ENCODE measurements around a stretch of chr11.

- RRBS, result no CpG with 5 or more reads among the region's 10 CpGs
Measured at GRCh38 chr11:126366840-126367481, 11.5 kb downstream of the ST3GAL4 start.

DNA sequence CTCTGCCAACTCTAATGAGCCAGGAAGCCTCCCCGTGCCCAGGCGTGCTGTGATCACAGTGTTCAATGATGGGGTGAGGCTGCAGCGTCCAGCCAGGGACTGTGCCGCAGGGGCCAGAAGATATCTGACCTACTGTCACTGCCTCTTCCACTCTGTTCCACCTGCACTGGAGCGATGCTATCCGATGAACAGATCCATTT lies 18.2 kb downstream of the ST3GAL4 start:
- RRBS, result no CpG with 5 or more reads among the region's 6 CpGs

DNA sequence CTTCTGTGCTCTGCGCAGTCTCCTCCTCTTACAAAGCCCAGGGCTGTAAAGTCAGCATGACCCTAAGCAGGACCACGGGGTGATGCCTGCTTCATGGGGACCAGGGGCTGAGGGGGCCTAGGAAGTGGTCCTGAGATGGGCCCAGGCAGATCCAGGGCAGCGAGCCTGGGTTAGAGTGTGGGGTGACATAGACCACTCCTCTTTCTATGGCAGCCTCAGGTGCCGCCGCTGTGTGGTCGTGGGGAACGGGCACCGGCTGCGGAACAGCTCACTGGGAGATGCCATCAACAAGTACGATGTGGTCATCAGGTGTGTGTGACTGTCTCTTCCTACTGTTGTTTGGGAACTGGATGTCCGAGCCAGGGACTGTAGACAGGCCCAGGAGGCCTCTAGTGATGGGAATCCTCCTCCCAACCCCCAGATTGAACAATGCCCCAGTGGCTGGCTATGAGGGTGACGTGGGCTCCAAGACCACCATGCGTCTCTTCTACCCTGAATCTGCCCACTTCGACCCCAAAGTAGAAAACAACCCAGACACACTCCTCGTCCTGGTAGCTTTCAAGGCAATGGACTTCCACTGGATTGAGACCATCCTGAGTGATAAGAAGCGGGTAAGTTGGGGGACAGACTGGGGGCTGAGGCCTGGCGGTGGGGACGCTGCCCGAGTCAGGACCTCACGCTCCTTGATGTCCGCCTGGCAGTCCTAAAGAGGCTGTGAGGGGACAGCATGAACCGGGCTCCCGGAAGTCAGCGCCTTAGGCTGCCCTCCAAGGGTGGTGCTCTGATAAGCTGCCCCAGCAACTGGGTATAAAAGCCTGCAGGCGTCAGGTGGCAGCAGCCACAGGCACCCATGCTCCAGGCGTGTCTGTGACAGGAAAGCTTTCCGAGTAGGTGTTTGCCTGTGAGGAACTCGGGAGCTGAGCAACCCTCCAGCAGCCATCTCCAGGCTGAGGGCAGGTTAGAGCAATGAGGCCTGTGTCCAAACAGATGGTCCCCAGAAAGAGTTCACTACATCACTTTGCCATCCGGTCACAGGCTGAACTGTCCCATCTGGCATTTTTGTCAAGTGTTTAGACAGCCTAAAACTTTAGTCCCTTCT lies 52.7 kb downstream of the ST3GAL4 start:
- RRBS, result no CpG with 5 or more reads among the region's 29 CpGs

- RRBS, result 16% methylated on average over 3 of the region's 20 CpGs
Measured at GRCh38 chr11:126415580-126416408, 60.3 kb downstream of the ST3GAL4 start.

DNA sequence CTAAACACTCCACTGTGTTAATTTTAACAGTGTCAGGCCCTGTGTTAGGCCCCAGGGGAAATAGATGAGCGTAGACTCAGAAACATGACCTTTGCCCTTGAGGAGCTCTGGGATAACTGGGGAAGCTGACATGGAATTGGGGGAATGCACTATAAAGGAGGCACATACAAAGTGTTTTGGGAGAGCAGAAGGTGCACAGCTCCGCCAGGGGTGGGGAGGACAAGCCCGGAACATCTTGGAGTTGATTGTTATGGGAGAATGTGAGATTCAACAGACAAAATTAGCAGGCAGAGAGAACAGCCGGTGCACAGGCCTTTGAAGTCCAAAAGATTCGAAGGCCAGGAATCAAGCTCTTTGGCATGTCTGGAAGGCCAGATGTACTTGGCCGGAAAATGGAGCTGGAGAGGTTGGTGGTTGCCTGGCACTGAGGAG lies 71.8 kb downstream of the ST3GAL4 start:
- RRBS, result 14% methylated on average over 4 of the region's 6 CpGs

DNA sequence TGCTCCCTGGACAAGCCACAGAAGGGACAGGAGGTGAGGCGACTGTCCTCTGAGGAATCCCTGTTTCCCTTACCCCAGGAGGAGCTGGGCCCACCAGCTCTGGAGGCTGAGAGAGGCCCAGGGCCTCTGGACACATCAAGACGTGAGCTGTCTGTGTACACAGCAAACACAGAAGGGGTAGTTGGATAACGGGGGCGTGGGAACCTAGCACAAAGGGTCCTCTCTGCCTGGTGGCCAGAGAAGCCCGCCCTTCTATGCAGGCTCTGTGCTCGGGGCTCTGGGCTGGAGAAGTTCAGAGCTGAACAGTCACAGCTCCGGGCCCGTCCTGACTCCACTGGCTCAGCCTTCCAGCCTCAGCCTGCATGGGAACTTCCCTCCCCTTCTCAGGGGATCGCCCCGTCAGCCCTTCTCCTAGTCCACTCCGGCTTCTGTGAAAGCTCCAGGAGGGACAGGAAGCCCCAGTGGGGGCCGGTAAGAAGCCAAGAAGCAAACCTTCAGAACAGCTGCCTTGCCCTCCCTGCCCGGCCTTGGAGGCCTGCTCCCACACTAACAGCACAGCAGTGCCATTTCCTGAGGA lies 119.5 kb downstream of the ST3GAL4 start:
- RRBS, result 43% methylated on average over 6 of the region's 13 CpGs

DNA sequence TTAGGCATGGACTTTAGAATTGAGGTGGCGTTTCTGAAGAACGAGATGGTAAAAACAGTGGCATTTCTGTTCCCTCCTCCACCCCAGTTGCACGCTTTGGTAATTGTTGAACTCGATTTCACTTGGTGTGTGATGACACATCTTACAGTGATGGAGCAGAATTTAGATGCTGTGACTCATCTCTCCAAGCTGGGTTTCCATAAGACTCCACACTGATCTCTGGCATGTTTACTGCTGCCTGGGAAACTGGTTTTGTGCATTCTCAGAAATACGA lies 82.8 kb downstream of the KIRREL3 start:
- RRBS, result no CpG with 5 or more reads among the region's 5 CpGs

GRCh38 chr11:128021324-128021852 lies 566.0 kb downstream of the ETS1 start:
- RRBS, result no CpG with 5 or more reads among the region's 5 CpGs

GRCh38 chr11:128161930-128162478 lies 425.4 kb downstream of the ETS1 start:
- RRBS, result no CpG with 5 or more reads among the region's 1 CpG

GRCh38 chr11:128210441-128211035 lies 376.8 kb downstream of the ETS1 start:
- RRBS, result no CpG with 5 or more reads among the region's 1 CpG

DNA sequence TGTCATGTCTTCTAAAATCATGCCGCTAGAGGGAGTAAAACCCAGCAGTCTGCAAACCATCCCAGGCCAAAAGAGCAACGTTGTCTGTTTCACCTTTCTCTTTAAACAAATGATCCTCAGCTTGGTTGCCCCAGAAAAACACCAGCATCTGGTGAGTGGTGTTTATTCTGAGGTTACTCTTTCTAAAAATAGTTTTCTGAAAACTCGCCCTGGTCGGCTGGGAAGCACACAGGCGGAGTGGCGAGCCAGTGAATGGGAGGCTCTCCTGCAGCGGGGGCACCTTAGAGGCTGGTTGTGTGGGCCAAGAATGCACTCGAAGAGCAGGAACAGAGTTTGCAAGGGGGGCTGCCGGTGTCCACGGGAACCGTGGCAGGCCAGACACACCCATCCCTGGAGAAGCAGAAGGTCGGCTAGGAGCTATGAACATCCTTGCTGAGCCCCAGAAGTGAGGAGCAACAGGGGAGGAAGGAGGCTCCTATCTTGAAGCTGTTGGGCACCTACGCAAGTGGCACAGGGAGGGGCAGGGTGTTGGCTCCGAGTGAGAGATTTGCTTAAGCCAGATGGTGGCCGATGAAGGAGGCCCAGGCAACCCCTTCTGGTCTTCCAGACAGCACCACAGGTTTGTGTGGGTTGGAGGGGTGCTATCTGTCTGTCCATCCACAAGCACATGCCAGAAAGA lies 297.0 kb downstream of the ETS1 start:
- RRBS, result no CpG with 5 or more reads among the region's 15 CpGs

GRCh38 chr11:128302299-128303274 lies 284.8 kb downstream of the ETS1 start:
- RRBS, result no CpG with 5 or more reads among the region's 9 CpGs

DNA sequence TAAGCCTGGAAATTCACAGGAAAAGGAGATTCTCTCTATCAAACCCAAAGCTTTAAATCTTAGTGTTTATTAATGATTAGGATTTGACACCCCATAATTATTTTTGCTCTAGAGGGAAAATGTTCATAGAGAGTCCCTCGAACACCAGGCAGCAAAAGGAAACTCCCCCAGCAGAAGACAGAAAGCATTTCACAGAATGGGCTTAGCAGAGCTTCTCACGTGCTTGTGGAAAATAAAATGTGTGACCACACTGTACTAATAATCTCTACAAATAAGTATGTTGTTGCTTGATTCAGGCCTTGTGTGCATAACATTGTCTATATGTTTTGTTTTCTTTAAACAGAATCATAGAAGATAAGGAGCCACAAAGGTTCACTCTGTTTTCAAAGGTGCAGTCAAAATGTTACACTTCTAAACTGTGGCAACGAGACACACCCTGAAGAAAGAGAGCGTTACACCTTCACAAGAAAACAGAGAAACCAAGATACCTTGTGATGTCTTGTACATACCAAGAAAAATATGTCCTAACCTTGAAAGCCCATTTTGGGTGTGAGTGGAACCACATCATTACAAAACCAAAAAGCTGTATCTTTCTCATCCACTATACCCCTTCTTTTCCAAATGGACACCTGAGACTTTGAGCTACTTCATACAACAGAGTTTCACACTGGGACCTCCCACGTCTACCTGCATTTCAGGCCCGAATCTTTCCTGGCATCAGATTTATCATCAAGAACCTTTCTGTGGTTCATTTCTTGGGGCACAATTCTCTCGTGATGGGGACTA lies 282.5 kb downstream of the ETS1 start:
- RRBS, result no CpG with 5 or more reads among the region's 7 CpGs

DNA sequence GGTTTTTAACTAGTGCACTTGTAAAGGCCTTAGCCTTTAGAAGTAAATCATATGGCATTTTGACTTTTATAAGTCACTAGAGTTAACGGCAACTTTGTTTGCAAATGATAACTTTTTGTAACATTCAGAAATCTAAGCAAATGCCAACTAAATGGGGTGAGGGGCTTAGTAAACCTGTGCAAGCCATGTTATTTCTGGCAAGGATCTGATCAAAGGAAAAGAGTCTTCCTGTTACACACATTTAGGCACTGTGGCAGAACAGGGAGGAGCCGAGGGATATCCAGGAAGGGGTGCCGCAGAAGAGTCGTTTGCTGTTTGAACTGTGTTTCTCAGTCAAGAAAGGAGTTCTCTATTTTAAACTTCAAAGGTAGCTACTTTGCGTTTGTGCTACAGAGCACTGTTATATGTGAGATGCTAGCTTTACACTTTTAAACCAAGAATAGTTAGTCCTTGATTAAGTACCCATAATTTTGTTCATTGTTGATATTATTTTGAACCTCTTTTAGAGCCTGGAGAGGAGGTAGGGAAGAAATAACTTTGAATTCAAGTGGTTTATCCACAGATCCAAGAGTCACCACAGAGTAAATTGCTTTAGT lies 175.5 kb downstream of the ETS1 start:
- RRBS, result no CpG with 5 or more reads among the region's 5 CpGs

DNA sequence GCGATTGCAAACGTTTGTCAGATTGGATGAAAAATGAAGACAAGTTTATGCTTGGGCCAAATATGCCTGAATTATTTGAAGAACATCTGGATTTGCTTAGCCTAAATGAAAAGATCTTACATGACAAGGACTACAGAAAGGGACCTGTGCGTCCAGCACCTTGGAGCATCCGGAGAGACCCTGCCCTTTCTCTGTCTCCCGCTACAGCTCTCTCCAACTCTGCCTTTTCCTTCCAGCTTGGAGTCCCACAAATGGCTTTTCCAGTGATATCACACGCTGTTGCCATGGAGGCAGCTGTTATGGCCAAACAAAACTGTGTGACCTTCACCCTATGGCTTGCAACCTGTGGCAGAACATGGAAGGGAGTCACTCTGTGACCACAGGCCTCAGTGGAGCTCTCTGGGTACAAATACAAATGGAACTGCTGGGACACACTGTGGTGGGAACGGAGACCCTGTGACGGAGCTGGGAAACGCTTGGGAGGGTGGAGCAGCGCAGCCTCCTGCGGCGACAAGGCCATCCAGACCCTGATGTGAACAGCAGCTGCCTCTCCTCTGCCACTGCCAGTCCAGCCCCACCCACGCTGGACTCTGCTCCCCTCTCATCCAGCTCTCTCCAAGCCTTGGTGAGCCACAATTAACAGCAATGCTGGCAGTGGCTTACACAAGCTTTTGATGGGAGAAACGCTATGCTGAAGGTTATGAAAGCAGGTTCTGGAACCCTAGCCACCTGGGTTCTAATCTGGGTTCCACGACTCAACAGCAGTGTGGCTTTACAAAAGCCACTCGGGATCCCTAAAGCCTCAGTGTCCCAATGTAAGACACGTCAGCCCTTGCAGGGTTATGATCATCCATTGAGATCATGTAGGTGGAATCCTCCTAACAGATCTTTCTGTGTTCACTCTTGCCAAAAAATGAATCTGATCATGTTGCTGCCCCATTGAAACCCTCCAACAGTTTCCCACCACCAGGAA lies 162.4 kb downstream of the ETS1 start:
- RRBS, result no CpG with 5 or more reads among the region's 17 CpGs

GRCh38 chr11:128471056-128471758 lies 116.2 kb downstream of the ETS1 start:
- RRBS, result no CpG with 5 or more reads among the region's 4 CpGs

DNA sequence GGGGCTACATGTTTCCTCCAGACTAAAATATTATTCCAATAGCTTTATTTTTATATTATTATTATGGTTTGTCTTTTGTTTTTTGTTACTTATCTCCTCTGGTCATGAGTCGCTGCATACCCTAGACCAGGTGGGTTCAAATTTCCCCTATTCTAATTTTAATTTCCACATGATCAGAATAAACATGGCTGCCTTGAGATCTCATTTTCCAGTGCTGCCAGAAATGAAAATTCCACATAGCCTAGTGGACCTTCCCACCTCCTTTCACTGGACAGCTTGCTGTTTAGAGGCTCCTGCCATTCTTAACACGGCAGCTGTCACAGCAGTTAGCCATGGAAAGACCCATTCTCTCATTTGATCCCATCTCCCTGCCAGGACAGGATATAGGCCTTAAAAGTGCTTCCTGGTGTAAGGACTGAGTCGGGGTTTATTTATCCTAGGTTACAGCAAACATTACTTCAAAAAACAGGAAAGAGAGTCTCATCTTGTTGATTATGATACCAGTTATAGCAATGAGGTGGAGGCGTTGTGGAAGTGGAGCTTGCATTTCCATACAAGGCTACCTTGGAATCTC lies 17.2 kb upstream of the ETS1 start:
- RRBS, result no CpG with 5 or more reads among the region's 4 CpGs

- RRBS, result 7% methylated on average over 6 of the region's 32 CpGs
Measured at GRCh38 chr11:128685921-128686694, 7.8 kb upstream of the FLI1 start.

DNA sequence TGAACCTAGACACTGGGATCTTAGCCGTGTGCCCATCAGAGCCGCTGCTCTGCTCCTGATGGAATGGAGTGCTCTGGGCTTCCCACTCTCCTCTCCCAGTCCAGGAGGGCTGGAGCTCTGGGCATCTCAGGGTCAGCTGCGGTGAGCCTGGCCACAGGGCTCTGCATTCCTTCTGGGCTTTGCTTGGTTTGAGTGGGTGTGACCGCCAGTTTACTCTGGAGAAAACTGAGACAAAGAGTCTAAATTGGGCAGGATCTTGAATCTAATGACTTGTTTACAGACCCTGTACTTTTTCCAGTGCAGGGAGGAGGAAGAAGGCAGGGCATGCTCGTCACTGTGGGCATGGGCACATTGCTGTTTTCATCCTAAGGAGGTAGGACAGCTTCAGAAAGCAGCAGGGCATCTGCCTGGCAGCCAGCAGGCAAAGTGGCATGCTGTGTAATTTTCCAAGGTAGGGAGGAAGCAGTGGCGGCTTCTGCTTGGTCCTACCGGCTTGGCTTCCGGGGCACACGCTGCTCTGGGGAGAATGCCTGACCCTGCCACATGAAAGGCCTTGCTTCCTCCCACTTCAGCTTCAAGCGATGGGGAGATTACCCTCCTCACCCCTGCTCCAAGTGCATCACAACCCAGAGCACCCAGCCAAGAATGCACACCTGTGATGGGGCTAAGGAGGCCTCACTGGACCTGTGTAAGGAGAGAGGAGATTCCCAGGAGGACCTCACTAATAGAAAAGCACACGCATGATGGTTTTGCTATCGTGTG lies 22.9 kb downstream of the FLI1 start:
- RRBS, result no CpG with 5 or more reads among the region's 12 CpGs

Measured in brain (tissue), 1 donor.